HL-60 (cell line): Measurements from ENCODE around the gene OTOR.

GRCh38 chr20:11267296-11267767 lies 593.5 kb upstream of the JAG1 start:
- RRBS: no CpG with 5 or more reads among the region's 4 CpGs

- RRBS: no CpG with 5 or more reads among the region's 3 CpGs
These were observed 180.8 kb downstream of the BTBD3 start for GRCh38 chr20:12098383-12098936.

GRCh38 chr20:12286272-12286551 lies 368.5 kb downstream of the BTBD3 start:
- RRBS: no CpG with 5 or more reads among the region's 3 CpGs

- RRBS: no CpG with 5 or more reads among the region's 3 CpGs
These were observed 255.4 kb upstream of the SPTLC3 start for GRCh38 chr20:12753328-12753715.

- RRBS: no CpG with 5 or more reads among the region's 4 CpGs
These were observed 51.5 kb downstream of the ISM1 start for GRCh38 chr20:13272596-13273037.

GRCh38 chr20:13342310-13343134 lies 121.4 kb downstream of the ISM1 start:
- RRBS: no CpG with 5 or more reads among the region's 13 CpGs

GRCh38 chr20:13379396-13380211 lies 158.5 kb downstream of the ISM1 start:
- RRBS: no CpG with 5 or more reads among the region's 6 CpGs

- RRBS: no CpG with 5 or more reads among the region's 16 CpGs
These were observed 325 bp downstream of the ESF1 start for GRCh38 chr20:13784430-13784757.

GRCh38 chr20:13852244-13852720 lies 67.5 kb downstream of the NDUFAF5 start:
- RRBS: no CpG with 5 or more reads among the region's 1 CpG

- RRBS: no CpG with 5 or more reads among the region's 2 CpGs
These were observed 372.1 kb downstream of the KIF16B start for GRCh38 chr20:16201166-16201536.

GRCh38 chr20:16587154-16587485 lies 13.9 kb upstream of the KIF16B start:
- RRBS: no CpG with 5 or more reads among the region's 2 CpGs

GRCh38 chr20:16607556-16608132 lies 34.4 kb upstream of the KIF16B start:
- RRBS: no CpG with 5 or more reads among the region's 9 CpGs

- RRBS: no CpG with 5 or more reads among the region's 7 CpGs
These were observed at the start of gene OTOR for GRCh38 chr20:16748046-16748517. TSS of gene OTOR (plus strand) at chr20:16748358.

GRCh38 chr20:16760328-16760894 lies 12.3 kb downstream of the OTOR start:
- RRBS: no CpG with 5 or more reads among the region's 9 CpGs

DNA sequence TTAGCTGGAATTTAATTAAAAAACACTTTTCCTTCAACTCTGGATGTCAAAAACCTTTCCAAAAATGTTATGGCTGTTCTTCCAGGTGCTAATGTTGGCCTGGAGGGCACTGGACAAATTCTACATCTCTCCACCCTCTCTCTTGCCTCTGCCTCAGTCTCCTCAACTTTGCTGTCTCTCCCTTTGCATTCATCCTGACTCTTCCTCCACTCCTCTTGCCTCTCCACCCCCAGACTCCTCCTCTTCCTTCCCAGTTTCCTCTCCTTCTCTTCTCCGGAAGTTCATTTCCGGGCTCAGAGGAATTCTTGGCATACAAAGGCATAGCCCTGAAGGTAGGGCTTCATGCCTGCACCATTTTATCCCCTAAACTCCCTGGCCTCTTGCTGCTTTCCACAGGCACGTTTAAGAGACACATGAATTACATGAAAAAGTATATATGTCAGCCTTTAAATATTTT lies 10.7 kb downstream of the BFSP1 start:
- RRBS: no CpG with 5 or more reads among the region's 3 CpGs

- RRBS: no CpG with 5 or more reads among the region's 32 CpGs
These were observed 42.5 kb downstream of the DSTN start for GRCh38 chr20:17611962-17613178.

- RRBS: 84% methylated on average over 5 of the region's 18 CpGs
These were observed 45.3 kb downstream of the RRBP1 start for GRCh38 chr20:17636629-17637296.

DNA sequence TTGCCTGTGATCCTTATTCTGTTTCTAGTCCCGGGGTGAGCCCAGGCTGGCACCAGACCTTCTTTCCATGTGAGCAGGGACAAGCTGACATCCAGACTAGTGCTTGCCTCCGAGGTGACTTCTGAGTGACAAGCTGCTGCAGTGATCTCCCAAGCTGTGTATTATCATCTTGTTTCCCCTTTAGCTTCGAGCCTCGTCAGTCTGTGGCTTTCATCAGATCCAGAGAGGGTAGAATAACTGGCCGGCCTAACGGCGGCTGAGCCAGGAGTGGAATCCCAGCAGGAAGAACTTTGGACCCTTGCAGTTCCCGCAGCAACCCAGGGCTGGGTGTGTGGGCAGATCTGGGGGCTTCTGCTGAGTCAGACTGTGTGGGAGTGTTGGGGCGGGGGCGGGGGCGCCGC lies 10.8 kb downstream of the BANF2 start:
- RRBS: no CpG with 5 or more reads among the region's 12 CpGs

DNA sequence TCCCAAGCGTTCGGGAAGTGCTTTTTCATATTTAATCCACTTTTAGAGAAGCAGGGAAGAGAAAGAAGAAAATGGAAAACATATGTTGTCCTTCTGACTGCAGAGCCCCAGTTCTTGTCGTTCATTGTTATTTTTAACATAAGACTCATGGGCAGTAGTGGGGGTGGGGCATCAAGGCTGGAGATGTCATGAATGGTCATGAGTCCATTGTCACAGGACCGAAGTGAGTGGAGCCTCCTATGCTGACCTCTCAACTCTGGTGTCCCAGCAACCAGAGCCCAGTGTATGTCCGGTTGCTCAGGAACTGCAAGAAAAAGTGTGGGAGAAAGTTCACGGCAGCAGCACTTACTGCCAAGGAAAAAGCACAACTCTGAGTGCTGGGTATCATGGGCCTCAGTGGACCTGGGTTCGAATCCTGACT lies 108.6 kb downstream of the BANF2 start:
- RRBS: no CpG with 5 or more reads among the region's 7 CpGs

GRCh38 chr20:17823557-17824380 lies 124.0 kb downstream of the BANF2 start:
- RRBS: no CpG with 5 or more reads among the region's 11 CpGs